ENCODE measurements around a stretch of chr5.

GRCh38 chr5:148849397-148850021 lies 23.1 kb downstream of the ADRB2 start:
- RRBS: no CpG with 5 or more reads among the region's 5 CpGs
CAGE:
- cytosol, long polyA plus RNA: no peak
- long polyA plus RNA: no peak
- nucleus, long polyA plus RNA: no peak

GRCh38 chr5:148949897-148950868 lies 112.7 kb downstream of the SH3TC2 start:
- RRBS: no CpG with 5 or more reads among the region's 6 CpGs
CAGE:
- cytosol, long polyA plus RNA: no peak
- long polyA plus RNA: no peak
- nucleus, long polyA plus RNA: no peak

GRCh38 chr5:149162351-149163024 lies 21.2 kb downstream of the ABLIM3 start:
- RRBS: no CpG with 5 or more reads among the region's 8 CpGs
CAGE:
- cytosol, long polyA plus RNA: no peak
- long polyA plus RNA: no peak
- nucleus, long polyA plus RNA: no peak

- RRBS: no CpG with 5 or more reads among the region's 3 CpGs
CAGE:
- cytosol, long polyA plus RNA: no peak
- long polyA plus RNA: no peak
- nucleus, long polyA plus RNA: no peak
Observed at GRCh38 chr5:149229655-149230044, 42.0 kb upstream of the AFAP1L1 start.

DNA sequence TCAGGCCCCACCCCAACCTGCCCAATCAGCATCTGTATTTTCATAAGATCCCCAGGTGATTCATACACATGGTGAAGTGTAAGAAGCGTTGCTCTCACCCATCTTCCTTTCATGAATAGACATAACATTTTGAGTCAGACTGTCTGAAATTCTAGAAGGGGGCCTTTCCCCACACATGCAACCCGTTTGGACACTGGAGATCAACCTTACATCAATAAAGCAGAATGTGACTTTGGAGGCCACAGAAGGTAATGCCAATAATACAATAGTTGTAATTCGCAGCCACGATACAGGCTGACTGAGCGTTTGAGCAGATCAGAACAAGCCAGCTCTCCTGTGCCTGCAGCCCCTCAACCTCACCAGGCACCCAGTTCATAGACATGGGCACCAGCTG lies 9.2 kb upstream of the AFAP1L1 start:
- RRBS: no CpG with 5 or more reads among the region's 5 CpGs
CAGE:
- cytosol, long polyA plus RNA: no peak
- long polyA plus RNA: no peak
- nucleus, long polyA plus RNA: no peak

GRCh38 chr5:149262968-149263487 lies 8.6 kb upstream of the AFAP1L1 start:
- RRBS: no CpG with 5 or more reads among the region's 8 CpGs
CAGE:
- cytosol, long polyA plus RNA: no peak
- long polyA plus RNA: no peak
- nucleus, long polyA plus RNA: no peak

DNA sequence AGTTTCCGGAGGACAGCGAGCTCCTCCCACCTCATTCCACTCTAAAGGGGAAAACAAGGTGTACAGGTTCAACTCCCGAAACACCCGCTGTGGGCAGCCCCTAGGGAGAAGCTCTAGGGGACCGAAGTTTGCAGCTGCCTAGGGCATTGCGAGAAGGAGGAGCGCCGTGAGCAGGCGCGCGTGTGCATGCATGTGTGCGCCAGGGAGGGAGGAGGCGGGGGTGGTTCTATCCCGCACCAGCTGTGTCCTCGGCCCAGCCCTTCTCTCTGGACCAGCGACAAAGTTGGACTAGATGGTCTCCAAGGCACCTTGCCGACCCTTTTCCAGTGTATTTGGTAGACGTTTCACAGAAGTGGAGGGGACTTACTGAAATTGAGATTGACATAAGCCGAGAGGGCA lies 610 bp downstream of the AFAP1L1 start:
- RRBS: 0% methylated on average over 1 of the region's 19 CpGs
CAGE:
- cytosol, long polyA plus RNA: no peak
- long polyA plus RNA: no peak
- nucleus, long polyA plus RNA: no peak

DNA sequence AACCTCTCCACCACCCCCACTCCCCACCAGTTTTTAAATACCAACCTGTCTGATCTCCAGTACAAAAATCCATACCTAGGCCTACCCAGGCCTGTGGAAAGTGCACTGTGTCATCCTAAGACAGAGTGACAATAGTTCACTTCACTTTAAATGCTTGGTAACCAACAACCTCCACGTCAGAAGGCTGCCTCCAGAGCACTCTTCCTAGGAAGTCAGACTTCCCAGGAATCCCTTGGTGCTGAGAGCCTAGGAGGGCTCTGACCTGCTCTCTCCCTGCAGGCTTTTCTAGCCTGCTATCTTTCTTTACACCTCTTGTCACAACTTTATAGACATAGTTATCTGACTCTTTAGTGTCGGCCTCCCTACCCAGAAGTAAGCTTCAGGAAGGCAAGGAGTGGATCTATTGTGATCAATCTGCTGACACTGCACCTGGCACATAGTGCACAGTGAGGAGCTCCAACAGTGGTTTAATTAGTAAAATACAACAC lies 2.2 kb downstream of the AFAP1L1 start:
- RRBS: no CpG with 5 or more reads among the region's 2 CpGs
CAGE:
- cytosol, long polyA plus RNA: no peak
- long polyA plus RNA: no peak
- nucleus, long polyA plus RNA: no peak

- RRBS: no CpG with 5 or more reads among the region's 9 CpGs
CAGE:
- cytosol, long polyA plus RNA: no peak
- long polyA plus RNA: no peak
- nucleus, long polyA plus RNA: no peak
Observed at GRCh38 chr5:149297103-149298208, 25.8 kb downstream of the AFAP1L1 start.

DNA sequence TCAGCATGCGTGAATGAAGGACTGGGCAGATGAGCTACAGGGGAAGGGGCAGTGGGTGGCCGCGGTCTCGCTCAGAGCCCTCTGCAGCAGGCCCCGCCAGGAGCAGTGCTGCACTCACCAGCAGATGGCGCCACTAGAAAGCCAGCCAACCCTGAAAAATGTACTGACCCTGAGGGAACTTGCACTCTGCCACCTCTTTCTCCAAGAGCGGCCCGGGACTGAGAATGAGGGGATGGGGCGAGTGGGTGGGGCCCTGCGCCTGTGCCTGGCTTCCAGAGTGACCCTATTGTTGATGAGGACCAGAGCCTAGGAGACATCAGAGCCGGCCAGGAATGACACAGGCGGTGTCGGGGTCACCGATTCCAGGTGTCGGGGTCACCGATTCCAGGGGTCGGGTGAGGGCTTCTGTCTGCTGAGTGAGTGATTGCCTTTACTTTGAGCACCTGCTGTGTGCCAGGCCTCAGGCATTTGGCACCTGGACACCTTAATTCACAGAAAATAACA lies 2.9 kb upstream of the IL17B start:
- RRBS: 0% methylated on average over 2 of the region's 17 CpGs
CAGE:
- cytosol, long polyA plus RNA: no peak
- long polyA plus RNA: no peak
- nucleus, long polyA plus RNA: no peak

GRCh38 chr5:149432587-149433394 lies 53.7 kb upstream of the IL17B start:
- RRBS: no CpG with 5 or more reads among the region's 6 CpGs
CAGE:
- cytosol, long polyA plus RNA: no peak
- long polyA plus RNA: no peak
- nucleus, long polyA plus RNA: no peak

GRCh38 chr5:149456557-149457361 lies 77.7 kb upstream of the IL17B start:
- RRBS: no CpG with 5 or more reads among the region's 6 CpGs
CAGE:
- cytosol, long polyA plus RNA: no peak
- long polyA plus RNA: no peak
- nucleus, long polyA plus RNA: no peak

- RRBS: no CpG with 5 or more reads among the region's 5 CpGs
CAGE:
- cytosol, long polyA plus RNA: no peak
- long polyA plus RNA: no peak
- nucleus, long polyA plus RNA: no peak
Observed at GRCh38 chr5:149496084-149497359, 54.7 kb downstream of the CSNK1A1 start.

- RRBS: no CpG with 5 or more reads among the region's 8 CpGs
CAGE:
- cytosol, long polyA plus RNA: no peak
- long polyA plus RNA: no peak
- nucleus, long polyA plus RNA: no peak
Observed at GRCh38 chr5:149549244-149549547, 2.0 kb downstream of the CSNK1A1 start.

DNA sequence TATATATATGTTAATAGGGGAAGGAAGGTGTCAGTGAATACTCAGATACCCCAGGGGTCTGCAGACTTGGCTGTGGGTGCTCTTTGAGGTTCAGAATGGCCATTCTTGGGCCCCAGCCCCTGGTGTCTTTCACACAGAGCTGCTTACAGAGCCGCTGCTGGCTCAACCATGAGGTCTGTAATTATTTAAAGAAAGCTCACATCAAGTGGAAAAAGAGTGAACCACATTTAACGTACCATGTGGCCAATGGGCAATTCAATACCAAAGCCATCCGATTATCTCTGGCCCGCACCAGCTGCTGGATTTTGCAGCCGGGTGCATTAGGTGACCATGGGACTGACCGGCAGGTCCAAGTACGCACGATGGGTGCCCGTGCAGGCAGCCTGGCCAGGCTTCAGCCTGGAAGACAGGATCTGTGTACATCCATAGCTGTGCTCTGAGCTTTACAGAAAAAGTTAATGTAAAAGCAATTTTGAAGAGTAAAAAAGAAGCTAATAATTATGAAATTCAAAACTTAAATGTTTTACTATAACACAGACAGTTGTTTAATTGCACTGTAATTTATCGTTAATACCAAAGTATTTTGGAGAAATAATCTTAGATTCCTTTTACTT lies 20.5 kb downstream of the PPARGC1B start:
- RRBS: no CpG with 5 or more reads among the region's 10 CpGs
CAGE:
- cytosol, long polyA plus RNA: no peak
- long polyA plus RNA: no peak
- nucleus, long polyA plus RNA: no peak

GRCh38 chr5:149795835-149796607 lies 65.9 kb downstream of the PPARGC1B start:
- RRBS: no CpG with 5 or more reads among the region's 7 CpGs
CAGE:
- cytosol, long polyA plus RNA: no peak
- long polyA plus RNA: no peak
- nucleus, long polyA plus RNA: no peak

GRCh38 chr5:149820240-149820733 lies 90.2 kb downstream of the PPARGC1B start:
- RRBS: no CpG with 5 or more reads among the region's 8 CpGs
CAGE:
- cytosol, long polyA plus RNA: no peak
- long polyA plus RNA: no peak
- nucleus, long polyA plus RNA: no peak

GRCh38 chr5:149836052-149837045 lies 106.2 kb downstream of the PPARGC1B start:
- RRBS: no CpG with 5 or more reads among the region's 20 CpGs
CAGE:
- cytosol, long polyA plus RNA: no peak
- long polyA plus RNA: no peak
- nucleus, long polyA plus RNA: no peak

DNA sequence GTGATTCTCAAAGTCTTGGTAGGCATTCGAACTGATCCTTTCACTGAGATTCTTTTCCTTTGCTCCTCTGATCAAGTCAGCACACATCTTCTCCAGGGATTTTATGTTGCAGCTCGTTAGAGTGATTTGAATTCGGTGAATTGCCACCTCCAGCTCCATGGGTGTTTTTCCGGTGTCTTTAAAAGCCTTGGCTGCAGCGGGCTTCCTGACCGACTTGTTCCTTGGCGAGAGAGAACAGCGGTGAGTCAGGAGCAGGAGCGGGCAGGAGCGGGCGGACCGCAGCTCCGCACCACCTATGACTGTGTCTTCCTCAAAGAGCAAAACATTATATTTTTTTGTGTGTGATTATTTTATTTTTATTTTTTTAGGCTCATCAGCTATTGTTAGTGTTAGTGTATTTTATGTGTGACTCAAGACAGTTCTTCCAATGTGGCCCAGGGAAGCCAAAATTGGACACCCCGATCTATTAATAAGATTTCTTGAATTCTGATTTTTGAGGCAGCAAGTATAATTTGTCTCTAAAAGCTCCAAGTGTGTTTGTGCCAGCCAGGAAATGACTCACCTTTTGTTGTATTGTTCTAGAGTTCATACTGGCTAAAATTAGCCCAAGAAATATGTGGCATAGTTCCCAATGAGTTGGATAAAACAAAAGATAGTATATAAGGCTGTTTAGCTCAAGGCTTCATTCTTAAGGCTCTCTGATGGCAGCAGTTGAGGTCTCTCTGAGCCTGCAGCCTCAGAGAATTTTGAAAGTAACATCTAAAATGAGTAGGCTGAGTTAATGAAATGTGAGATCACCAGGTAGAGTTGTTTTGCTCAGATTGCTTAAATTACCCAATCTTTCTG lies 21.4 kb downstream of the HMGXB3 start:
- RRBS: no CpG with 5 or more reads among the region's 14 CpGs
CAGE:
- cytosol, long polyA plus RNA: no peak
- long polyA plus RNA: no peak
- nucleus, long polyA plus RNA: no peak

GRCh38 chr5:150027615-150028227 lies 27.2 kb downstream of the HMGXB3 start:
- RRBS: no CpG with 5 or more reads among the region's 5 CpGs
CAGE:
- cytosol, long polyA plus RNA: no peak
- long polyA plus RNA: no peak
- nucleus, long polyA plus RNA: no peak

Data from IMR-90 (cell line).